Non-pigmented ciliary epithelial cell (primary cell): ENCODE measurements around a stretch of chr14.

GRCh38 chr14:61257642-61258097 is 23.5 kb downstream of the TMEM30B start:
- RRBS = no CpG with 5 or more reads among the region's 6 CpGs

DNA sequence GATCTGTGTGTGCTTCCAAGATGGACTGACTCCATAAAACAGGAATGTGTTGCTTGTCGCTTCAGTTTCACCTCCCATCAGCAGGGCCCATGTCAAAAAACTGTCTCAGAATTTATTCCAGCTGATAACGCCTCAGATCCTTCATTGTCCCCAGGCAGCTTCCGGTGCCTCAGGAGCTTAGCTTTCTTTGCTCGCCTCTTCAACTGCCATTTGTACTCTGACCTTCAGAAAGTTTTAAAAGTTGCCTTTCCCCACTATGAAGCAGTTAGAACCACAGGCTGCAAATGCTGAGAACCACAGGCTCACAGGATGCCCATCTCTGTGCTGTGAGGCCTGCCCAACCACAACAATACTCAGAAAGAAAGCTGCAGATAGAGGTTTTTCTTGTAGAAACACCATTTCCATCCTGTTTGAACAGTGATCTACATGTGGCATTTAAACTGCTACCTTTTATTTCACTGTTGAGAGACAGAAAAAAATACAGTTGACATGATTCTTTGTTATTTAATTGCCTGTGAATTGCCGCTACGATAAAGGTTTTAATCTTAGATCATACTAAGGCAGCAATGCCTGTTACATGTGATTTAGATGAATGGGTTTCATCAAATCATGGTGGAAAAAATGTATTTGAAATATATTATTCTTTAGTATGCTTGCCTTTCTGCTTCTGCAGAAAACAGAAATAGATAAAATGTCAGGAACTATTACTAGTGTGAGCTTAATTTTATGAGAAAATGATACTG is 131.2 kb downstream of the PRKCH start:
- RRBS = no CpG with 5 or more reads among the region's 6 CpGs

DNA sequence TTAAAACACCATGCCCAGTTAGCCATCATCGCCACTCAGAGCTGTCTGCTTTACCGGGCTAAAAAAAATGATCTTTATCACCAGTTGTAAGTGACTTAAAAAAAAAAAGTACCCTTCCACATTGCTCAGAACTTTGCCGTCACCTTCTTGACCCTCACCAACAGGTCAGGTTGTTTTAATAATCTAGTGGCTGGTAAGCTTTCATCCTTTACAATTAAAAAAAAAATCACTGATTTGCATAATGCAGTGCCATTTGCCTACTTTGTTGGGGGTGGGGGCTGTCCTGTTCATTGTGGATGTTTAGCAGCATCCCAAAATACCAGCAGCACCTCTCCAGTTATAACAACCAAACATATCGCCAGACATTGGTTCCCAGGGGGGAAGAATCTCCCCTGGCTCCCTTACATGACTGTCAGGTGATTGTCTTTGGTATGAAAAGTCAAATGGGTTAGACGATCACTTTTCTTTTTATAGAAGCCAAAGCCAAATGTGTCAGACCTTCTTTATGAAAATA is 150.1 kb downstream of the PRKCH start:
- RRBS = no CpG with 5 or more reads among the region's 5 CpGs

- RRBS = no CpG with 5 or more reads among the region's 10 CpGs
Observed at GRCh38 chr14:61491431-61492616, 170.4 kb downstream of the PRKCH start.

- RRBS = no CpG with 5 or more reads among the region's 5 CpGs
Observed at GRCh38 chr14:61526899-61527640, 168.2 kb upstream of the HIF1A start.

DNA sequence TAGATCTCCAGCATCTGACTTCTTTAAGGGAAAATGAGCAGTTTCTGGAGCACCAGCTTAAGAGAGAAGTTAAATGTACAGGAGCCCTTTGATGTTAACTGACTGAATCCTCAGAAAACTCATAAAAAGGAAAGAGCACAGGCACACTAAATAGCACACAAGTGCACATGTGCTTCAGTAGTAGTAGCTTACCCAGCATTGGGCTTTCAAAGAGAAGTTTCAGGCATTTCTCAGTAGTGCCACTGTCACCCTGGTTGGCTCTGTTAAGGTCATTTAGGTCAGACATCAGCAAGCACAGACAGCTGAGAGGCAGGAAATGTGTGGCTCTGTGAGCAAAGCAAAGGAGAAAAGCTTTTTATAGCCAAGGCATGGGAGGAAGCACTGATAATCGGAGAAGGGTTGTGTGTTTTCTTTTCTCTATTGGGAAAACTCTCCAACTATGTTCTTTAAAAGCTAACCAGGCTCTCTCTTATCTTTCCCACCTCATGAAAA is 96.3 kb upstream of the HIF1A start:
- RRBS = no CpG with 5 or more reads among the region's 1 CpG

GRCh38 chr14:61698492-61699620 is 3.5 kb downstream of the HIF1A start:
- RRBS = no CpG with 5 or more reads among the region's 8 CpGs

GRCh38 chr14:61721361-61722072 is 26.2 kb downstream of the HIF1A start:
- RRBS = no CpG with 5 or more reads among the region's 1 CpG

GRCh38 chr14:61743768-61744707 is 18.2 kb upstream of the SNAPC1 start:
- RRBS = no CpG with 5 or more reads among the region's 9 CpGs

- RRBS = 87% methylated on average over 16 of the region's 59 CpGs
Observed at GRCh38 chr14:61864267-61865255, 52.1 kb downstream of the SYT16 start.

DNA sequence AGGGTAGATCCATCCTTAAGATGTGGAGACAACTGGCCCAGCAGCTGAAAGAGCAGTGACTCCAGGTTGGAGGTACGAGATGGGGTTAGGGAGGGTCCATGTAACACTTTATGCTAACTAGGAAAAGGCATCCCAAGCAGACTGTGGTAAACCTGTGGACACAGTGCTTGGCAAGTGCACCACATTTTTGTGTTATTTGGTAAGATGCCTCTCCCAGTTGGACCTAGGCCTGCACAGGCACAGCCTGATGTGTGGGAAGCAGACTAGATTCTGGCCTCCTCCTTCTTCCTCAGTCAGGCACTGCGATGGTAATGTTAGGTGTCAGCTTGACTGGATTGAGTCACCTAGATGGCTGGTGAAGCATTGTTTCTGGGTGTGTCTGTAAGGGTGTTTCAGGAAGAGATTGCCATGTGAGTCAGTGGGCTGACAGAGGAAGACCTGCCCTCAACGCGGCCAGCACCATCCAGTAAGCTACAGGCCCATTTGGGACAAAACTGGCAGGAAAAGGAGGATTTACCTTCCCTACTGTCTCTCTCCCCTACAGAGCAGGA is 25.3 kb upstream of the RHOJ start:
- RRBS = no CpG with 5 or more reads among the region's 4 CpGs

DNA sequence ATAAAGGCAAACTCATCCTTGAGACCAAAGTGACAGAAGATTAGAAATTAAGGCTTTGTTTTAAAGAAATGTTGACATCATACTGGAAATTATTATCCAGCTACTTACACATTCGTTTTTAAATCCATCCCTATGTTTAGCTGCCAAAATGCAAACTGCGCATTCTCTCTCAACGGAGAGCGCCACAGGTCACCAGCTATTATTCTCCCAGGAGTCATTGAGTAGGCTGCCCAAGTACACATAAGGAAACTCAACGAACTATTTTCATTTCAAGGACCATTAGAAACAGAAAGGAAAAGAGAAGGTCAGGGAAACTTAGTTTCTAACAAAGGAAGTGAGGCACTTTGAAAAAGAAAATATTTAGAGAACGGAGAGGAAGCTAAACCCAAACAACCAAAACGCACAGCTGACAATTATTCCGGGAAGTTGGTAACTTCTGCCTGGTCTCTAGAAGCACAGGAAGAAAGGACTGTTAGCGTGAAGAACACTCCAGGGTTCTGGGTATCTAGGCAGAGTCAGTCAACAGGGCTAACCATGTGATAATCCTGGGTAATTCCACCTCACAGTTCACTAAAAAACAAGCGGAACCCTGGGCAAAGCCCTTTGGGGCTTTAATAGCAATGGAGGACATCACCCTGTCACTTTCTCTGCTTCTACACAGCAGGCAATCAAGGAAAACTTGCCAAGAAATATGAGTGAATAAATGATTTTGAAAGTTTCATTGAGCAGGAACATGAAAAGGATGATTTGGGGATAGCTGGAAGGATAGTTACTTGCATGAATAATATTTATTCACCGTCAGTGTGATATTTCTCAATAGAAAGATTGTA is 23.4 kb downstream of the GPHB5 start:
- RRBS = no CpG with 5 or more reads among the region's 11 CpGs

DNA sequence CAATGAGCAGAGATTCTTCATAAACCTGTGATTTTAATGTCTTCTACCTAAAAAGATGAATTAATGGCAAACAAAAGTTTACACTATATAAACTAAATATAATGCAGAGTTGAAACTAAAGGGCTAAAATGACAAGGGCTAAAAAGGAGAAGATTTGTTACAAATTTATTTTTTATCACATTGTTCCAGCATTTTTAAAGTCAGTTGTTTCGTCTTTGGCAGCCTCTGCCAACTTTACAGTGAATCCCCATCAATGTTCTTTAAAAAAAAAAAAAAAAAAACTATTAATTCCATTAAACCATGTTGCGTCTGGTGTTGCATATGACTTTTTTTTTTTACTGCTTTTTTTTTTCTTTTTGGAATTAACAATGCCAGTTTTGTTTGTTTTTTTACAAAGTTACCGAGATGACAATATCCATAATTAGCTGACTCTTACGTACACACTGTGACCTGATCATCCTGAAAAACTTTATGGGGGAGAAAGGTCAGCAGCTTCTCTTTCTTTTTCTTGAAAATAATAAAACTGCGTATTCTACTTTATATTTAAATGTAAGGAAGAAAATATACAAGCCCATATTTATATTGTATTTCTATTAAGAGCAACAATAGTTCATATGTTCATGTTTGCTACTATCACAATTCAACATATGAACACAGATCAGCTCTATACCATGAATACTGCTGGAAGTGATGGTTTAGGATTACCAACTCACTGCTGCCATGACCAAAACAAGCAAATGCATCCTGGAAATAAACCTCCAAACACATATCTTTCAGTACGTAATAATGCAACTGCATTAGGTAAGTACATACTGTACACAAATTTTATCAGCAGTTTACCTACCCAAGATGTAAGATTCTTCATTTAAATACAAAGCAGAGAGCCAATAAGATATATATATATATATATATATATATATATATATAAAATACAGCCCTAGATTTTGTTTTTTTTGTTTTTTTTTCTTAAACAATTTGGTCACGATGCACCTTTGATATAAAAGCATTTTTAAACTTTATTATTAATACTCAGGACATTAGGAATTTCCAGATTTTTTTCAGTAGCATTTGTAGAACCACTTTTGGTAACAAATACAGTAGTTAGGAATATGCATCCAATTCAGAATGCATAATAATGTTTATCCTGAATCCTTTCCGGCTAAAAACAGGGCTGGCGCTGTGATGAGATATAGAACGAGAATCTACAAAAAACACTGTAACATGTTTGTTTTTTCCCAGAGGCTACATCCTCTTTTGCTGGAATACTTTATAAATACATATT is 55.4 kb upstream of the GPHB5 start:
- RRBS = no CpG with 5 or more reads among the region's 10 CpGs

DNA sequence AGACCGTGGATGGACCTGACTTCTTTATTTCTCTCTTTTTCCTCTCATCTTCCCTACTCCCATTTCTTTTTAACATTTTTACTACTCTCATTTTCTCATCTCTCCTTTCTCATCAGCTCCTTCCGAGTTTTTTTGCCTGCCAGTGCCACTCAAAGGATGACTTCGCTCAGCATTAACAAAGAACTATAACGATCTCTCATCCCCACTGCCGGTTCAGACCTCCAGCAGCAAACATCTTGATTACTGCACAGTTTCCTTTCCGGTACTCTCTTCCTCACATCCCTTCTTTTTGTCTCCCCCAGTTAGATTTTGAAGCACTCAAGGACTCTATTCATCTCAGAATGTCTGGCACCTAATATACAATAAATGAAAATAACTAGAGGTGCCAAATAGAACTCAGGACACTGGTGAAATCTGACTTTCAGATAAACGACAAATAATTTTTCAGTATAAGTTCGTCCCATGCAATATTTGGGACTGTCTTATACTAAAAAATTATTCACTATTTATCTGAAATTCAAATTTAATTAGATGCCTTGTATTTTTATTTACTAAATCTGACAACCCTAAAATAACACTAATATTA is 109.3 kb upstream of the GPHB5 start:
- RRBS = 80% methylated on average over 1 of the region's 8 CpGs

- RRBS = no CpG with 5 or more reads among the region's 3 CpGs
Observed at GRCh38 chr14:64051411-64052186, 198.8 kb downstream of the SYNE2 start.

GRCh38 chr14:64203214-64203680 is 90.9 kb downstream of the ESR2 start:
- RRBS = no CpG with 5 or more reads among the region's 1 CpG

DNA sequence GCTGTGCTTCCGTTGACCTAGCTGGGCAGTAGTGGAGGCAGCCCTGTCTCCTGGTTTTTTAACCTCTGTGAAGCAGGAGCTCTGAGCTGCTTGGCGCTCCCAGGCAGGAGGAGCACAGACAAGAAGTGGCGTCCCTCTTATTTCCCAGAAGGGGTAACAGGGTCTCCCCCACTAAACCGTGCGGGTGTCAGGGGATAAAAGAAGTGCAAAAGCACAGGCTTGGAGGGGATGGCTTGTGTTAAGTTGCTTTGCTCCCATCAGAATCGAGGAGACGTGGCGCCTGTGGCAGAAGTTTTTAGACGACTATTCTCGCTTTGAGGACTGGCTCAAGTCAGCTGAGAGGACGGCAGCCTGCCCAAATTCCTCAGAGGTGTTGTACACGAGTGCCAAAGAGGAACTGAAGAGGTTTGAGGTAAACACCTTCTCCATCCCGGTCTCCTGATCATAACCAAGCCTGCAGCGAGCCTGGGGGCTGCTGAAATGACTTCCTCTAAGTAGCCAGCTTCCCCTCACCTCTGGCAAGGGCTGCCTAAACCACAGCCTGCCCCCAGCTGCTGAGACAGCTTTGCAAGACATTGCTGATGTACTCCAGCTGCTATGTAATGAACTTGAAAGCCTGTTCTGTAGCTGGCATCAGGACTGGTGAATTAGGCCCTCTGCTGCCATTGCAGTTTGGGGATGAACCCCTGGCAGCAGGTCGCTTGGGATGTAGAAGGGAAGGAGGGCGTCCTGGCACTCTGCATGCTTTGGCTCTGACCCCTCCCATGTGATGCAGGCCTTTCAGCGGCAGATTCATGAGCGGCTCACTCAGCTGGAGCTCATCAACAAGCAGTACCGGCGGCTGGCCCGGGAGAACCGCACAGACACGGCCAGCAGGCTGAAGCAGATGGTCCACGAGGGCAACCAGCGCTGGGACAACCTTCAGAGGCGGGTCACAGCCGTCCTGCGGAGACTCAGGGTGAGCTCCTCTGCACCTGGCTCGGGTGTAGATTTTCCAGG is 84.7 kb downstream of the ESR2 start:
- RRBS = no CpG with 5 or more reads among the region's 29 CpGs

DNA sequence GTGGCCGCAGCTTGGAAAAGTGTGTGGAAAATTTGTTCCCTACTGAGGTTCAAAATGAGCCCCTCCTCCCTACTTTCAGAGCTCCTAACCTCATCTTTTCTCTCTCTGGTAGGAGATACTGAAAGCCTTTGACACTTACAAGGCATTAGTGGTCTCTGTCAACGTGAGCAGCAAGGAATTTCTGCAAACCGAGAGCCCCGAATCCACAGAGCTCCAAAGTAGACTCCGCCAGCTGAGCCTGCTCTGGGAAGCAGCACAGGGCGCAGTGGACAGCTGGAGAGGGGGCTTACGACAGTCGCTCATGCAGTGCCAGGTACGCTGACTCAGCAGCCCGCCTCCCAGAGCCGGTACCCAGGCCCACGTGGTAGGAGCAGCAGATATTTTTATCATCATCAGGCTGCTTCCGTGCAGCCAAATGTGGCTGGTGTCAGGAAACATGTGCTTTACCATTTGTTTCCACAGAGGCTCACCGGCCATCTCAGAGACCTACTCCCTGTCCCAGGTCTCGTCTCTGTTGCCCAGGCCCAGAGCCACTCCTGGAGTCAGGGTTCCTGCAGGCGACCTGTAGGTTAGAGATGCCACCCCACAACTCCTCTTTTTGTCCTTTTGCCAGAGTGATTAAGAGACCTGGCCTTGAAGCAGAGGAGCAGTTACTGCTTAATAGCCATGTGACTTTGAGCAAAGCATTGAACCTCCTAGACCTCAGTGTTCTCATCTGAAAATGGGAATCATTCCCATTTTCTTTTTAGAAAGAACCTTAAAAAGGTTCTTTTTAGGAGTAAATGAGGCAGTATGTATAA is 73.6 kb downstream of the ESR2 start:
- RRBS = no CpG with 5 or more reads among the region's 16 CpGs

DNA sequence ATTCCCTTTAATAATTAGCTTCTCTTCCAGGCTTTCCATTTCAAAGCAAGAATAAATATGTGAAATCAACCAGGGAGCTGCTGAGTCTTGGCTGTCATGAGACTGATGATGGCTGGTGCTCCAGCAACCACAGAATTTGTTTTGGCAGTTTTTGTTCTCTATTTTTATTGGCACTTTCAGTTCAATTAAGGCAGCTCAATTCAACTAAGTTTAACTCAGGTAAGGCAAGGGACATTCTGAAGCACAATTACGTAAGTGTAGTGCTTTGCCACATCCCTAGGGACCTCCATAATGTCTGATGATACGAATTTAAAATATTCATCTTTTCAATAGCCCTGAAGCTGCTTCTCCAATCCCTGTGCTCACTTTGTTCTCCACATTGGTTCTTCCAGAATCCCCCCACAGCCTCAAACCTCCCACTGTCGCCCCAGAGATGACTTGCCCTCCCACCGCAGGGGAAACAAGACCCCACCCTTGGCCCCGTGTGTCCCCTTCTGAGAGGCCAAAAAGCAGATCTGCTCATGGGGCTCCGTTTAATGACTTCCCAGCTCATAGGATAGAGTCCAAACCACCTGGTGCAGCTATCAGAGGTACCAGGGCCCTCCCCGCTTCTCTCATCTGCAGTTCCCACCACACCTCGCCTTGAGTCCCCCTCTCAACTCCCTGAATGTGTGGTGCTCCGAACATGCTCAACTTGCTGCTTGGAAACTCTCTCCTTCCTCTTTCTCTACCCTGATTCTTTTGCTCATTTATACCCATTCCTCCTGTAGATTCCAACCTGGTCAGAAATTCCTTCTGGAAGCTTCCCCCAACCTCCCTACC is 58.0 kb downstream of the ESR2 start:
- RRBS = no CpG with 5 or more reads among the region's 9 CpGs

DNA sequence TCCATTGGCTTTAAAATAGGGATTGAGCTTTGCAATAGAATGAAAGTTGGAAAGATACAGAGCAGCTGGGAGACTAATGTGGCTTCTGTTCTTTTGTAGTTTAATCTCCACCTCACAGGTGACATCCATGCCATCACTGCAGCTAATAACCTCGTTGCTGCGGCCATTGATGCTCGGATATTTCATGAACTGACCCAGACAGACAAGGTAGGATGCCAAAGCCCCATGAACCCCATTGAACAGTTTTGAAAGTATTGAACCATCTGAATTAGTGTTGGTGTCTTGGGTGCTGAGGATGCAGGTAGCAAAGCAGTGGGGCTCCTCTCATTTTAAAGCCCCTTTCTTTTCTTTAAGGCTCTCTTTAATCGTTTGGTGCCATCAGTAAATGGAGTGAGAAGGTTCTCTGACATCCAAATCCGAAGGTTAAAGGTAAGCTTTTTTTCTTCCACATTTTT is 33.8 kb upstream of the AKAP5 start:
- RRBS = no CpG with 5 or more reads among the region's 5 CpGs